Neutrophil (primary cell): ENCODE data around the gene SECISBP2.

- PRO-cap: no peak
Measured at GRCh38 chr9:88583791-88584610, 49.0 kb downstream of the NXNL2 start.

DNA sequence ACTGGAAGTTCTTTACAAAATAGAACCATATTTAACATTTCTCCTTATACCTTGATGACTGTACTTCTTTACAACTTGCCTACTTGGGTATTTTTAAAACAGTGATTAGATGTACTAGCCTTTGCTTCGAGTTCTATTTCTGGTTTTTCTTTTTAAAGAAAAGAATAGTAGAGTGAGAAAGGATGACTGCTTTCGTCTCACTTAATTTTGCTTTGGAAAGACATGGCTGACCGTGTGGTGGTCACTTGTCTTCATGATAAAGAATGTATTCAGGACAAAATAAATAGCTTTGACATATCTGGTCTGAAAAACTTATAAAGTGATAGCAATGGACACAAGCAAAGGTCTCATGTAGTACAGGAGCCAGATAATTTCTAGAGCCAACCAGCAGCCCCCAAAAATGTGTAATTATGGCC, 185.6 kb upstream of the S1PR3 start:
- PRO-cap: no peak

DNA sequence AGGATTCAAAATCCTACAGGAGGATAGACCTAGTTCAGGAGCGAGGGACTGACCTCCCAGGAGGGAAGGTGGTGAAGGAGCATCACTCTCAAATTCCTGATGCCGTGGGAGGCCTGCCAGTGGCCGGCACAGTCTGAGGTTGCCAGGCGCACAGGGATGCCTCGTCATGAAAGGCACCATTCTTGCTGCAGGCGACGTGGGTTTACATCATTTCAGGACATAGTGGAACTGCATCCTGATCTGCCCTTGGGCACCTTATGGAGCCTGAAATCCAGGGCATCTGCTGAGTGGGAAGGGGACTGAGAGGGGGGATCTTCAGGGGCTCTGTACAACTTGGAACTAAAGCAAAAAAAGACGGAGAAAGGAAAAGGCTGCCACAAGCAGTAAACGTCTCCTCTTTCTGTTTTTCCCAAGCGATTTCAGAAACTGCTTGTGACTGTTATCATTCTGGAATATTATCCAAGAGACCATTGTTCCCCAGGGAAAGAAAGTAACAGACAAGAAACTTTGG, 163.2 kb upstream of the S1PR3 start:
- PRO-cap: no peak

- PRO-cap: no peak
Measured at GRCh38 chr9:88923846-88924045, 67.5 kb upstream of the S1PR3 start.

DNA sequence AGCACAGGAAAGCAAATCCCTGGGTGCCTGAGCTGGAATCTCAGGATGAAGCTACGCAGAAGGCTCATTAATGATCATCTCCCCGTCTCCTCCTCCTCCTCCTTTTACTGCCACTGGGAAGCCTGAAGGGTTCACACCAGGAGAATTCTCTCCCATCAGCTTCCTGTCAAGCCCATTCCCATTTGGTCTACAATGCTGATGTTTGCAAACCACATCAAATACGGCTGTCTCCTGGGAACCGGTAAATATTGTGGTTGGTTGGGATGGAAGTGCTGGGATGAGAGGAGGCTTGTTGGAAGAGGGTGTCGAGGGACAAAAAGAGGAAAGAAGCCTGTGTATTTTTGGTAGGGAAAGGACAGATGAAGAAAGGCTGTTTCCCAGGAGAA, 13.3 kb upstream of the S1PR3 start:
- PRO-cap: no peak

DNA sequence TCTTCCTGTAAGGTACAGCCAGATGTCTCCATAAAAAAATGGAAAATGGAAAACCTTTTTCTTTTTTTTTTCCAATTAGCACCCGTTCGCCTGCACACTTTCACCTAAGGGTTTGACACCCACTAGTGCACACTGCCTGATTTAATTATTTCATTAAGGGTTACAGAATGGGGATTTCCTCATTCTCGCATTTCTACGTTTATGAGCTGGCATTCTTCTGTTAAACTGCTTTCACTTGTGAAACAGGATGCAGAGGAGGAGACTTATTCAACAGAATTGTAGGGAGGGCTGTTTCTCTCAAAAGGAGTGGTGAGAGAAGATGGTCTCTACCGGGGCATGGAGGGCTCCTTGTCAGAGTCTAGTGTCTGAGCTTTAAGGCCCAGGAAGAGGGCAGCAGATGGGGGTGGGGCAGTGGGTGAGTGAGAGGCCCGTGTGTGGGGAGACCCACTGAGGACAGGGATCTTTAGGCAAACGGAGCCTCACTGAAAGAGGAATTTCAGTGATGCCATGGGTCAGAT, 2.1 kb upstream of the S1PR3 start:
- PRO-cap: no peak

DNA sequence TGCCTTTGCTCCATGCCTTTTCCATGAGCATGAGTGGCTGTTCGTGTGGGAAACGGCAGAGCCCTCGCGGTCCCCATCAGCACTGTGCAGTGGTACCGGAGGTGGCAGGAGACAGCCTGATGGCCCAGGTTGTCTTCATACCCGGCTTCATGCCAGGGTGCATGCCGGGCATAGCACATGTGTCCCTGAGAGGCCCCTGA, 6.5 kb downstream of the S1PR3 start:
- PRO-cap: no peak

DNA sequence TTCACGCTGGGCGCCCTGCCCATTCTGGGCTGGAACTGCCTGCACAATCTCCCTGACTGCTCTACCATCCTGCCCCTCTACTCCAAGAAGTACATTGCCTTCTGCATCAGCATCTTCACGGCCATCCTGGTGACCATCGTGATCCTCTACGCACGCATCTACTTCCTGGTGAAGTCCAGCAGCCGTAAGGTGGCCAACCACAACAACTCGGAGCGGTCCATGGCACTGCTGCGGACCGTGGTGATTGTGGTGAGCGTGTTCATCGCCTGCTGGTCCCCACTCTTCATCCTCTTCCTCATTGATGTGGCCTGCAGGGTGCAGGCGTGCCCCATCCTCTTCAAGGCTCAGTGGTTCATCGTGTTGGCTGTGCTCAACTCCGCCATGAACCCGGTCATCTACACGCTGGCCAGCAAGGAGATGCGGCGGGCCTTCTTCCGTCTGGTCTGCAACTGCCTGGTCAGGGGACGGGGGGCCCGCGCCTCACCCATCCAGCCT, 10.5 kb downstream of the S1PR3 start:
- PRO-cap: no peak

DNA sequence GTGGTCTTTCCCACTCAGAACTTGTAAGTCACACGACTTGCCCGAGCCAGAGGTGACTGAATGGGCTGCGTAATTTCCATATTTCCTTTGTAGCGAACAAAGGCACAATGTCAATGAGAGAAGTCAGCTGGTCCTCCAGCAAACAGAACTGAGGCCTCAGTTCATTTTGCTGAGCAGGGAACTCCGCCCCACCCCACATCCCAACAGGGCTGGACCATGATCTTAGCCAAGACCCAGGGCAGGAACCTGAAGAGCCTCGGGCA, 30.6 kb downstream of the S1PR3 start:
- PRO-cap: no peak

DNA sequence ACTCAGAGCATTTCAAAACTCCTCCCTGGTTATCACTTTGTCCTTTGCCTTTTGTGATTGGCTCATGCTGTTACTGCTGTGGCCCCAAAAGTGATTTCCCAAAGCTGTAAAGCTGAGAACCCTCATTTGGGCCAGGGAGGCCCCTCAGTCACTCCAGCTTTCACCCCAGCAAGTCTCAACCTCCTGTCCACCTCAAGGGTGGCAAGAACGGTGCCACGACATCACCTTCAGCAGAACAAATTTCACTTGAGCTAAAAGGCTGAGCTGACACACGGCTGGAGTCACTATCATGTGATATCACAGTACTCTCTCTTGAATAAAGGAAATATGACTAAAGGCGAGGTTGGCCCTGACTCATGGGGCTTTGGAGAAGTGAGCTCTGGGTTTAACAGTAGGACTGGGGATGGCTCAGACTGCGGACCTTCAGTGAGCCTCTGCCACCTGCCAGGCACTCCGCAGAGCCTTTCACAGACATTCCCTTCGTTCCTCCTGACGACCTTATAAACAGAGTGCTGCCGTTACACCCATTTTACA, 25.1 kb downstream of the SHC3 start:
- PRO-cap: no peak

- PRO-cap: unidirectional peak, minus-strand start at chr9:89310687
Measured at GRCh38 chr9:89310093-89311084, 606 bp upstream of the CKS2 start.

GRCh38 chr9:89318313-89319193, at the start of gene SECISBP2:
Gene SECISBP2, plus strand, starts transcription at chr9:89318500.
- PRO-cap: bidirectional peak, plus-strand start at chr9:89318522, minus-strand start at chr9:89318384; bidirectional peak, plus-strand start at chr9:89318891, minus-strand start at chr9:89318668

DNA sequence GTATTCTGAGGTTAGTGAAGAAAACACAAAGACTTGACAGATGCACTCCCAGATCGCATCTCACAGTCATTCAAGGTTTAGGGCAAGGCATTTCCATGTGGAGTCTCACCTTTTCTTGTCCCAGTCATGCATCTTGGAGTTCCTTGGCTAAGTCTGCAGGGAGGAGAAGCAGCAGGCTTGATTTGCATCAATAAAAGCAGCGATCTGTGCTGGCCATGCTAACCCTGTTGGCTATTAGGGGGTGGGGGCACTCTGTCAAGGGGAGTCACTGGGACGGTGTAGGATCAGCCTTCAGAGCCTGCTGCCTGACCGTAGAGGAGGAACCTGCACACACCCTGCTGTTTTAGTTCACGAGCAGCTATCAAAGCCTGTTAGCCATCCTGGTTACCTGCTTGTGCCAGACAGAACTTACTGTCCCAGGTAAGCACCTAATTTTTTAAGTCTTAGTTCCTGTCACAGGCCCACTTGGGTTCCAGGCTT, 43.5 kb downstream of the SECISBP2 start:
- PRO-cap: no peak

DNA sequence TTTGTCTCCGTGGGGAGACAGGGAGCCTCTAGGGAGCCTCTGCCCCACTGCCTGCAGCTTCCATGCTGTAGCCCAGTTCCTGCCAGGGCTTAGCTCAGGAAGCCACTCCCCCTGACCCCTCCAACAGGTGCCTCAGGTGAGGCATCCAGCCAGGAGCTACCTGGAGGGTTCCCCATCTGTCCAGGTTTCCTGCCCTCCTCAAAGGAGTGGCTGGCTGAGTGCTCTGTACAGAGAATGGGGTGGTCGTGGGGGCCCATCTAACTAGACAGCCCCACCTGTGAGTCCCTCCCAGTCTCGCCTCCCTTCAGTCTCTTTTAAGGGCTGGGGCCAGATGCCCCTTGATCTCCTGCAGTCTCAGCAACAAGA, 44.6 kb downstream of the SECISBP2 start:
- PRO-cap: no peak

- PRO-cap: no peak
Measured at GRCh38 chr9:89426454-89427096, 71.3 kb downstream of the SEMA4D start.

DNA sequence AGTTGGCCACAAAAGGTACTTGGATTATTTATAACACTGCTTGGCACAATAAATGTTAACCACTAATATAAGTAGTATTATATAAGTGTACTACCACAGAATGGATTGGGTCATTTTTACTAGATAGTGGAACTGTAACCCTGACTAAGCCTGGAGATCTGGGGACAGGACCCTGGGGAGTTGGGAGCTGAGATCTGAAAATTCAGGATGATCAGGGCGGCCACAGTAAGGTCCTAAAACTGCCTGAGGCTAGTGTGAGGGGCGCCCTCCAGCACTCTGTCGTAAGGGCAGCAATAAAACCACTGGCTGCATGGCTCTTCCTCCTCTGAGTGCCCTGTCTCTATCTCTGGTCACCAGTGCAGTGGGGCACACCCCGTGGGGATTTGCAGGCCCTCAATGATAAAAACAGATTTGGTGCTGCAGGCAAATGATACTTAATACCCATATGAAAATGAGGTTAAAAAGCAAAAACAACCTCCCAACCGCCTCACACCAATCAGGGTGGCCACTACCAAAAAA, 65.7 kb downstream of the SEMA4D start:
- PRO-cap: no peak

DNA sequence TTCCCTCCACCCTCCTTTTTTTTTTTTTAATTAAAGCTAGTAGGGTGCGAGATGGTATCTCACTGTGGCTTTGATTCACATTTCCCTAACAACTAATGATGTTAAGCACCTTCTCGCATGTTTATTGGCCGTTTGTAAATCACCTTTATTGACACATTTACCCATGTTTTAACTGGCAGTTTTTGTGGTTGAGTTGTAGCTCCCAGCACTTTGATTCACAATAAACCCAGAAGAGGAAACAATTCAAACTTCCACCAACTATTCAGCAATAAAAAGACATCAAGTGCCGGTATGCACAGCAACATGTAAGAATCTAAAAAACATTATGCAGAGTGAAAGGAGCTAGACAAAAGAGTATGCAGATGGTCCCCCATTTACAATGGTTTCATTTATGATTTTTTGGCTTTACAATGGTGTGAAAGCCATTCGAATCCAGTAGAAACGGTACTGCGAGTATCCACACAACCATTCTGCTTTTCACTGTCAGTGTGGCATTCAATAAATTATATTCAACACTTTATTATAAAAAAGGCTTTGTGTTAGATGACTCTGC, 7.8 kb downstream of the SEMA4D start:
- PRO-cap: no peak

DNA sequence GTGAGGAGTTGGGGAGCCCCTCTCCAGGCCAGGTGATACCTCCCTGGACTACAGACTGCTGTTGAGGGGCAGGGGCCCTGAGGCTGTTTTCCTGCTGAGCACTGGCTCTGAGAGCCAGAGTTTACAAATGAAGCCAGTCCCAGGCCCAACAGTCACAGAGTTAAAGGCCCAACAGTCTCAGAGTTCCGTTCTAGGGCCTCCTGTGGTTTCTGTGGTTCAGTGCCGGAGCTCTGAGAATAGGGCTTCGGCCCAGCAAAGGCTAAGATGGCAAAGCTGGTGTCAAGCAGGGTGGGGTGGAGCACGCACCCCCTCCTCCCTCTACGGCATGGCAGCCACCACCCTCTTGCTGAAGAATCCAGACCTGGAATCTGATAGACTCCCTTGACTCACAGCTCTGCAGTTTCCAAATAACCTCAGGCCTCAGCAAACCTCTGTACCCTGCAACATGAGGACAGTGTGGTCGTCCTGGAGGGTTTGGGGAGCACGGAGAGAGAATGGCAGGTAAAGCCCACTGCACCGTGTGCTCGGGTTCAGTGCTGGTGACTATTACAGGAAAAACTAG, 1.2 kb upstream of the SEMA4D start:
- PRO-cap: no peak

- PRO-cap: no peak
Measured at GRCh38 chr9:89507566-89508033, 9.7 kb upstream of the SEMA4D start.

GRCh38 chr9:89647968-89648765, 43.4 kb downstream of the GADD45G start:
- PRO-cap: no peak